Skeletal muscle tissue (tissue), 7 donors: Measurements from ENCODE around the genes CFAP43 and GSTO1.

DNA sequence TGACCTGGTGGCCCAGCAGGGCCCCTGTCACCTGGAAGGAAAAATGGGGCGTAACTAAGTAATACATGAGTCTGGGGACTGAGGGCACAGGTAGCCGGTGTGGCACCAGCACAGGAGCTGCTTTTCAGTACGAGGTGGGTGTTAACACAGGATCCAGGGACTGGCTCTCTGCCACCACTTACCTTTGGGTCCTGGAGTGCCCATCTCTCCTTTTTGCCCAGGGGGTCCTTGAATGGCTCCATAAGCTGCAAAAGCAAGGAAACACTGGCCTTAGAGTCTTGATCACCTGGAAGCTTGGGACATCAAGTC, 53.0 kb downstream of the COL17A1 start:
- PRO-cap, 3 experiments = no peak in any of the 3 experiments
- RAMPAGE, long total RNA = no peak
- RRBS, 2 experiments = no CpG with 5 or more reads among the region's 3 CpGs

DNA sequence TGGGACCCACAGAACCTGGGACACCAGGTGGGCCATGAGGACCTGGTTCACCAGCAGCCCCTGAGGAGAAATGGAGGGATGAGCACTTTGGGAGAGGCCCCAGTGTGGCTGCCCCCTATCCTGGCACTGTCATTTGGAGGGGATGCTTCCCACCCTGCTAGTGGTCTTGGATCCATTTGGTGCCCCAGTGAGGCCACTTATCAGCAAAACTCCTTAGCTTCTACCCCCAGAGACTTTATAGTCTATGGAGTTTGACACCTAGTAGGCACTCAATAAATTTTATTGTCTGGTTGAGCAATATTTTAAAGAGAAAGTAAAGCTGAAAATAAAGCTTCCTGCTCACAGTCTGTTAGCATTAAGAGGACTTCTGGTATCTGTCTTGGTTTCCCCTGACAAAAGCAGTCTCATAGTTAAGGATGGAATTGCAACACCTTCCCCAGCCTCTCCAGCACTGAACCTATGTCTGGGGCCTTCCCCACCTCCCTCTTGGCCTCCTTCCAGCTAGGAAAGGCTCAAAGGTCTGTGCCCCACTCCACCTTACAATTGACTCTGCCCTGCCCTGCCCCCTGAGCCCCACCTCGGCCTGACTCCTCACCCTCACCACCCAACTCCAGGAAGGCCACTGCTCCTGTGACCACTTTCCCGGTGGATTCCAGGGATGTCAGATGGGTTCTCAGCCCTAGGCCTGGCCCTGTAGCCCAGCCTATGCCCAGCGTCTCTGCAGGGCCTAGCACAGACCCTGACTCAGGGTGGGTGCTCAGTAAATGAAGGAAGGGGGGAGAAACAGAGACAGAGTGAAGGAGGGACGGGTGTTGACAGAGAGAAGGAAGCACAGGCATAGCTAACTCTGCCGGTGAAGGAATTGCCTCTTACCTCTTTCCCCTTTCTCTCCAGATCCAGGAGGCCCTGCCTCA, 33.3 kb downstream of the COL17A1 start:
- PRO-cap, 3 experiments = no peak in any of the 3 experiments
- RAMPAGE, long total RNA = no peak
- RRBS, 2 experiments = no CpG with 5 or more reads among the region's 5 CpGs

DNA sequence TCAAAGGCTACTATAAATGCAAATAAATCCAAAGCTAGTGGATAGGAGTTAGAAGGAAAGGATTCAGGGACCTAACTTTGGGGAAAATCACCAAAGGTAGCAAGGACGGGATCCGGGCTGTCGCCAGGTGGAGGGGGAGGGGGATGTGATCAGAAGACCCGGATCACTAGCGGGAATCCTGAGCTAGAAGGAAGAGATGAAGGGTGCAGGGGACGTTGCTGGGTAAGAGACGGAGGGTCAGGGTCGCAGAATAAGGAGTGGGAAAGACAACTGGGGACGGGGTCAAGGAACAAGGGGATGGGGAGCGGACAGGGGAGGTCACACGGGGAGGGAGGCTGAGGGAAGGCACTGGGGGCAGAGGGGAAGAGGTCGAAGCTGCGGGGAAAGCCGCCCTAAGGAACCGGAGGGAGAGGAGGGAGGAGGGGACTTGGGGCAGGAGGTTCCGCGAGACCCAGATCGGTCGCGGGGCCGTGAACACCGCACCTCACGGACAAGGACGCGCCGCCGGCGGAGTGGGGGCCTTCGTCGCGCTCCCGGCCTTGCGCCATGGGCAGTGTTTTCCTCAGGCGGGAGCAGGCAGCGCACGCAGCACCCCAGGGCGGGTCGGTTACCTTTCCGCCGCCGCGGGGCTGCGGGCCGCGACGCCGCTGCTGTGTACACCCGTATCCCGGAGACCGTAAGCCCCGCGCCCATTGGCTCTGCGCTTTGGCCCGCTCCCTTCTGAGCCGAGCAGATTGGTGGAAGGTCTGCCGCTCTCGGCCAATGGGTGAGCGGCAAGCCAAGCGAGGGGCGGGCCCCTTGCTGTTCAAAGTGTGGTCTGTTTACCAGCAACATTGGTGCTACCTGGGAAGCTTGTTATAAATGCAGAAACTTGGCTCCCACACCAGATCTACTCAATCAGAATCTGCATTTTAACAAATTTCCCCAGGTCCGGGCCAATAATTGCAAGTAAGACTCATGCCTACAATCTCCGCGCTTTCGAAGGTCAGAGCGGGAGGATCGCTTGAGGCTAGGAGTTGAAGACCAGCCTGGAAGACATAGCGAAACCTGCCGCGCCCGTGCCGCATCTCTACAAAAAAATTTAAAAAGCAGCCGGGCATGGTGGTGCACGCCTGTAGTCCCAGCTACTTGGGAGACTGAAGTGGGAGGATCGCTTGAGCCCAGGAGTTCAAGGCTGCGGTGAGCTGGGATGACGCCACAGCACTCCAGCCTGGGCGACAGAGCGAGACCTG, at the start of gene CFAP43:
Gene CFAP43 (minus strand): TSS at position 666 of the 1,232 bp plus-strand sequence.
- PRO-cap, 3 experiments = peak in 1 of 3 experiments; most common minus-strand start position 609 of the sequence (in 1)
- RAMPAGE, long total RNA = no peak
- RRBS, 2 experiments = under 1 to 5% methylated on average over 13 to 17 of the region's 78 CpGs

DNA sequence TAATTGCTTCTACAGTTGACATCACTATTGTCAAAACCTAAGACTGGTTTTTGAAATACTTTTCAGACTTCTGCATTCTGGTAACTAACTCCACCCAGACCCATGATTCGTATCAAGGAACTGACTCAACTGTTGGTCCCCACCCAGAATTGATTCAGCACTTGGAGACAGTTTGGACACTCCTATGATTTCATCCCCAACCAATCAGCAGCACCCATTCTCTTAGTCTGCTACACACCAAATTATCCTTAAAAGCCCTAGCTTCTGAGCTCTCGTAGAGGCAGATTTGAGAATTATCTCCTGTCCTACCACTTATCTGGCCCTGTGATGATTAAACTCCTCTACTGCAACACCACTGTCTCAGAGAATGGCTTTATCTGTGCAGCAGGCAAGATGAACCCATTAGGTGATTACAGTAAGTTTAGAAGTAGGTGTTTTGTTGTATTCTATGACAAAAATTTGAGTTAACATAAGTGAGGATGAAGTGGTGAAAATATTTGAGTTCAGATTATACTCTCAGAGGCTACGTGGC, 7.7 kb upstream of the GSTO1 start:
- PRO-cap, 3 experiments = no peak in any of the 3 experiments
- RAMPAGE, long total RNA = no peak
- RRBS, 2 experiments = no CpG with 5 or more reads among the region's 3 CpGs

DNA sequence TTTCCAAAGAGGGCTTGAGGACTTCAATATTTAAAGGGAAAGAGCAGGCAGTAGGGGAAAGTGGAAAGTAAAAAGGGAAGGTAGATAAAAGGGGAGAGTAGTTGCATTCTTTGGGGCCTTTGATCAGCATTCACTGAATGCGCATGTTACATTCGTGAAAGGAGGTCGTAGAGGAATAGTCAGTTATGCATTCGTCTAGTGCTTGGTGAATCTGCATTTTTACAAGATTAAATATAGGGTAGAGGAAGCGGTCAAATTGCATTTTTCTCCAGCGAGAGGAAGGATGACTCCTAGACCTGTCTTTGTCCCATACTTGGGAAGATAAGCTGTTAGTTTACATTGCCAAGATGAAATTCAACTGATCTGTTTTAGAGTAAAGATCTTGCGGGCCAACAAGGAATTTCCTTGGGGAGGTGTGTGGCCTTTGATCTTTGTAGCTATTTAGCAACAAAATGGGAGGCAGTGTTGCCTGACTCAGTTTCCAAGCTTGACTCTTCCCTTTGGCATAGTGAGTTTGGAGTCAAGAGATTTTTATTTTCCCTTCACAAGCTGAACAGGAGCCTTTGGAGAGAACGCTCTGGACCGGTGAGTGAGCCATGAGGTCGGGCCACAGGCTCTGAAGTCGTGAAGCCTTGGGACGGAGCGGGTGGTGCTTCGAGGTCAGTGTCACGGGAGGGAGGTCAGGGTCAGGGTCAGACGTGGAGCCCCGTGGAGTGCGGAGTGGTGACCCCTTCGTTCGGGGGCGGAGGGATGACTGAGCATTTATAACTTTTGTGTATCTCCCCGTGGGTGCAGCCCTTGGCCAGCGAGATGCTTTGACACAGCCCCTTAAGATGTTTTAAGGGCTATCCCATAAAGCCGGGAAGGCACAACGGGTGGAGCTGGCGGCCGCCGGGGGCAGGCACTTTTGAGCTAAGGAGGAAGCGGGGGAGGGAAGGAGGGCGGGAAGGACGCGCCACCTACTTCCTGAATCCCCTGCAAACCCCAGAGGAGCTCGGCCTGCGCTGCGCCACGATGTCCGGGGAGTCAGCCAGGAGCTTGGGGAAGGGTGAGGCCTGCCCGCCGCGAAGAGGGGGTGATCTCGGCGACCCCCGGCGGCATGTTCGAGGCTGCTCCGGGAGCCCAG, at the start of gene GSTO1:
Gene GSTO1 (plus strand): TSS at position 978 of the 1,126 bp plus-strand sequence.
- PRO-cap, 3 experiments = peak in 3 of 3 experiments; most common plus-strand start position 980 of the sequence (in 2); most common minus-strand start position 618 of the sequence (in 1)
- RAMPAGE, long total RNA = start-site peak on the plus strand centred at position 982 of the sequence, 18 bp wide, 260 and 155 reads in 2 replicates
- RRBS, 2 experiments = under 1 to 2% methylated on average over 13 of the region's 46 CpGs

DNA sequence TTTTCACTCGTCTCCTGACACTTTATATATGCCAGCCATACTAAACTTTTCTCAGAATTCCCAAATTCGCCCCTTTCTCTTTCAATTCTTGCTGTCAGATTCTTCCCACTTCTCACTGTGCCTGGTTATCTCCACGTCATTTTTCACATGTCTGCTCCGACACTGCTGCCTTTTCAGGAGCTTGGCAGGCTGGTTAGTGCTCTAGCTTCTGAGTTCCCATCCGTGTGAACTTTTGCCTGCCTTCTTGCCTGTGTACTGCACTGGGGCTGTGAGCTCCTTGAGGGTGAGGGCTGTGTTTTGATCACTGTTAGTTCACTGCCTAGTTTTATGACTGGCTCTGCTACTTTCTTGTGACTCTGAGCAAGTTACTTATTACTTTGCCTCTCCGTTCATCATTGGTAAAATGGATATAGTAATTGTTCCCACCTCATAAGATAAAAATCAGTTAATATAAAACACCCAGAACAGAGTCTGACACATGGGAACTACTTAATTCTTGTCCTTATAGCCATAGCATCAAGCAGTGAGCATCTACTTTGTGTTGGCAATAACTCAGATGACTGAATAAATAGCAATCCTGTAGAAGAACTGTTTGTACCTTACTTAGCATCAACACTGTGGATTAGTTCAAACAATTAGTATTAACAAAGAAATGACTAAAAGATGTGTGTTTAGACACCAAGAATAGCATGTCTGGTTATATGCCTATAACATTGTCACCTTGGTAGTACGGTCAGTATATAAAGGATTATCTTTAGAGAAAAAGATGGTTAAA, 5.5 kb downstream of the GSTO1 start:
- PRO-cap, 3 experiments = no peak in any of the 3 experiments
- RAMPAGE, long total RNA = no peak
- RRBS, 2 experiments = no CpG with 5 or more reads among the region's 7 CpGs

GRCh38 chr10:104327864-104328051, 10.5 kb downstream of the ITPRIP start:
- PRO-cap, 3 experiments = no peak in any of the 3 experiments
- RAMPAGE, long total RNA = no peak
- RRBS, 2 experiments = no CpG with 5 or more reads among the region's 5 CpGs

DNA sequence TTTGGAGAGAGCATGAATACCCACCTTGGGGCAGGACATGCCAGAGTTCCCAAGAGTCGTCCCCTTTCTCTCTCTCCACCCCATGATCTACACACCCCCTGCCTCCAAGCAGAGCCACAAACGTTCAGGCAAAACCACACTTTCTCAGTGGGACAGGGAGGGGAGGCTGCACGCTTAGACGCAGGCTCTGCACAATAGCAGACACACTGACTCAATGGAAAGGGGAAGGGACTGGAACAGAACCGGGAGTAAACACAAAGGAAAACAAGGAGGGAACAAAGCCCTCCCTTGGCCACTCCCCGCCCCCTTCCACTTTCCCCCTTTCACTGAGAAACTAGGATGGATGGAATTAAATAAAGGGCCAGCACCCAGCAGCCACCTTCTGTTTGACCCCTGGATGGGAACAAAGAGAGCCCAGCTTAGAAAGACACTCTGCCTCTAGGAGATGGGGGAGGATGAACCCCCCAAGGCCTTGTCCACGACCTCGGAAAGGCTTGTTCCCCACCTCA, 9.9 kb downstream of the ITPRIP start:
- PRO-cap, 3 experiments = no peak in any of the 3 experiments
- RAMPAGE, long total RNA = no peak
- RRBS, 2 experiments = no CpG with 5 or more reads among the region's 8 CpGs

GRCh38 chr10:104334781-104335306, 3.4 kb downstream of the ITPRIP start:
- PRO-cap, 3 experiments = no peak in any of the 3 experiments
- RAMPAGE, long total RNA = no peak
- RRBS, 2 experiments = no CpG with 5 or more reads among the region's 12 CpGs

DNA sequence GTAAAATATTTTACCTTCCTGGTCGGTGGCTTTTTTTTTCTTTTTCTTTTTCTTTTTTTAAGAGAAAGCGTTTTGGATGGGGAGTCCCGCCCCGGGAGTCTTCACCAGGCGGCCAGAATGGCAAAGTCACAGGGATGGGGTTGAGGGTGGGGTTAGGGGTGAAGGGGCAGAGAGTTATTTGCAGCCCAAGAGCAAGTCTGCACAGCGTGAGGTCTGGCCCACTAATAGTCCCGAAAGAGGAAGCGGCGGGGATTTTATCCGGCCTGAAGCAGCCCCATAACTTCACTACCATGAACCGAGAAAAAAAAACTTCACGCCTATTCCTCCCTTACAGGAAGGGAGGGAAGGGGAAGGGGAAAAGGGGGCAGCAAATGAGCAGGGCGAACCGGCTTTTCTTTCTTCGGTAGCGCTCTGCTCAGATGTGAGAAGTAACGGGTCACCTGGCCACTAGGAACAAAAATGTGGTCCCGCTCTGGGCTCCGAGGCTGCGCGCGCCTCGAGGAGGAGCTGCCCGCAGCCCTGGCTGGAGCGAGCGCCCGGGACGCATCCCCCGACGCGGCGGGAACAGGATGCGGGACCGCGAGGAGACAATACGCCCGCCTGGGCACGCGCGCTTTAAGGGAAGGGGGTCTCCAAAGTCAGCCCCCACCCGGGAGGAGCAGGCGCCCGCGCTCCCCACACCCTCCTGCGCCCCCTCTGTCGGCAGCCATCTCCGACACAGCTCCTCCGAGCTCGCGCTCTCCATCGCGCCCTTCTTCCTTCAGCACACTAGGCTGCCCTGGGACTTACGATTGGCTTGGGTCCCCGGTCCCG, 602 bp downstream of the ITPRIP start:
- PRO-cap, 3 experiments = peak in 3 of 3 experiments; most common plus-strand start position 320 of the sequence (in 1); most common minus-strand start position 229 of the sequence (in 2)
- RAMPAGE, long total RNA = no peak
- RRBS, 2 experiments = under 1 to 3% methylated on average over 9 to 11 of the region's 55 CpGs

DNA sequence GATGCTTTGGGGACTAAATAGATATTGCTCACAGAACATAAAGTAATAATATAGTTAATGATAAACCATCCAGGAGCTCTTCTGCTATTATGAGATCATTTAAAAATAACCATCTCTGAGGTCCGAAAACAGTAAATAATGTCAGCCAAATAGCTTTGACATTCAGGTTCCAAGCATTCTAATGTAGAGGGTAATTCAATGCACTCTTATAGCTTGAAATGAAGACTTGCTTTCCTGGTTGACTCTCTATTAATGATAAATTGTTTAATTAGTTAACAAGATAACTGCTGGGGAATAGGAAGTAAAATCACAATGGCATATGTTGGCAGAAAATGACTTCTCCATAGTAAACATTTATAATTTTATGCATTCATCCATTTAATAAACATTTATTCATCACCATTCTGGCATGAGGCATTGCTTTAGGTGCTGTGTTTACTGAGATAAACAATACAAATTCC, 875.6 kb downstream of the SORCS3 start:
- PRO-cap, 3 experiments = no peak in any of the 3 experiments
- RAMPAGE, long total RNA = no peak
- RRBS, 2 experiments = no CpG with 5 or more reads among the region's 1 CpG

GRCh38 chr10:105877750-105878261, 1236.7 kb downstream of the SORCS3 start:
- PRO-cap, 3 experiments = no peak in any of the 3 experiments
- RAMPAGE, long total RNA = no peak
- RRBS, 2 experiments = no CpG with 5 or more reads among the region's 7 CpGs

DNA sequence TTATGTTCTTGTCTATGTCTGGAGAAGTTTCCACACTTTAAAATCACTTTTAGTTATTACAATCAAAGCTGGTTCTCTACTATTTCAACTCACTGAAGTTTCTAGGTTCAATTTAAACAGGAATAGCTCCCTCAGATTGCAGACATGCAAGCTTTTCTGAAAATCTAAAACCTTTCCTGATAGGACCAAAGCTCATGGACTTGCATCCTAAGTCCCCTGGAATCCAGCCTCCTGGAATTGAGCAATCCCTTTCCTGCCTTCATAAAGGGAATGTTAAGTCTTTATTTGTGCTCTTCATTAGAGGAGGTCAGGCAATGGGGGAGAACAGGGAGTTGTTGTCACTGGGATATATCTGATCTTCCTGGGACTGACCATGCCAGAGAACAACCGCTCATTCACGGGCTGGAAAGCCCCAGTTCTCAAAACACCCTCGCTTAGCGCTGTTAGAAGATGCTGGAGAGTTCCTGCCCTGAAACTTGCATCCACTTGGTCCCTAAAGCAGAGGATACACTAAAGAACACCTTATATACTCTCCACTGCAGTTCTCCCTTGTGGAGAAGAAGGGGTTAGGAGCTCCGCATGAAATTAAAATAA, 1.5 kb downstream of the SORCS1 start:
- PRO-cap, 3 experiments = no peak in any of the 3 experiments
- RAMPAGE, long total RNA = no peak
- RRBS, 2 experiments = no CpG with 5 or more reads among the region's 5 CpGs

GRCh38 chr10:107165144-107165397, 565 bp upstream of the SORCS1 start:
- PRO-cap, 3 experiments = no peak in any of the 3 experiments
- RAMPAGE, long total RNA = no peak
- RRBS, 2 experiments = no CpG with 5 or more reads among the region's 4 CpGs

DNA sequence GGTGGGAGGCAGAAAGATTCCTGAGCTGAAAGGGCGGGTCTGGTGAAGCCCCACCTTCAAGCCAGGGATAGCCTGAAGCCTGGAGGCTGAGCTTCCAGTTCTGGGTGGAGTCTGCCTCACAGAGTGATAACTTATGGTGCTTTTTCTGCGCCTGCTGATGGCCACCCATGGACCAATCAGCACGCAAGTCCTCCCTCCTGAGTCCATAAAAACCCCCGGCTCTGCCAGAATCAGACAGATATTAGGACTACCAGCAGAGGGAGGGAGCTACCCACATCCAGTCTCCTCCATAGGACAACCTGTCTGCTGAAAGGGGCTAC, 380.5 kb upstream of the SORCS1 start:
- PRO-cap, 3 experiments = no peak in any of the 3 experiments
- RAMPAGE, long total RNA = no peak
- RRBS, 2 experiments = no CpG with 5 or more reads among the region's 4 CpGs

- PRO-cap, 3 experiments = no peak in any of the 3 experiments
- RAMPAGE, long total RNA = no peak
- RRBS, 2 experiments = no CpG with 5 or more reads among the region's 4 CpGs
These were observed 23.8 kb downstream of the XPNPEP1 start for GRCh38 chr10:109899497-109899961.

DNA sequence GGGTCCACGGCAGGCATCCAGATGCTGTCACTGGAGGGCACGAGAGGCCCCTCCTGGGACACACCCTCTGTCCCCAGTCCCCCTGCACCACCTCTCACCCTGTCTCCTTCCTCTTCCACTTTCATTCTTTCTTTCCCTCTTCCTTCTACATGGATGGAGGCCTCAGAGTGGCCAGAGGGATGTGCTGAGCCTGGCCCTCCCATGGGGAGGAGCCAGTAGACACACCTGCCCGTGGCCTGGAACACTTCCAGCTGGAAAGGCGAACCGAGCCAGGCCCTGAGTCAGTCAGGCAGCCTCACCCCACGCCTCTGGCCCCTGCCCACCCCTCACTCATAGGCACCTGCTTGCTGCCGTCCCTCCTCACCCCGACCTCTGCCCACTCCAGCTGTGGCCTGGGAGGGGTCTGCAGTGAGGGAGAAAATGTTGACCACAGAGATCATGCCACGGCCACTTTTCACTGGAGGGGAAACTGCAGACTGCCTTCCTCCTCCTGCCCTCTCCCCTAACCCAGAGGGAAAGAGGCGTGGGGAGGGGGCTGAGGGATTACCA, 55.9 kb upstream of the MXI1 start:
- PRO-cap, 3 experiments = no peak in any of the 3 experiments
- RAMPAGE, long total RNA = no peak
- RRBS, 2 experiments = no CpG with 5 or more reads among the region's 10 CpGs

DNA sequence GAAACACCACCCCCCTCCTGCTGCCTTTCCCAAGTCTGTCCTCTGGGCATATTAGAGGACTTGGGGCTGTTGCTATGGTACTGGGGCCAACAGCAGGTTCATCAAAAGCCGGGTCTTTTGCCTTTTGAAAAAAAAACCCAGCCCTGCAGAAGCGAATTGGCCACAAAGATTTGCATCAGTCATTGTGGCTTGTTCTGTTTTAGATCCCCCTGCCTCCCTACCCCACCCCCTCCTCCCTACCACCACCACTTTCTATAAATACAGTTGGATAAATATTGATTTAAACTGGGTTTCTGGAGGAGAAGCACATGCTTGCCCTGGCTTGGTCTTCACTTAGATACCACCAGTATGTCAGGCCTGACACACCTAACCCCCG, 7.0 kb downstream of the MXI1 start:
- PRO-cap, 3 experiments = no peak in any of the 3 experiments
- RAMPAGE, long total RNA = no peak
- RRBS, 2 experiments = no CpG with 5 or more reads among the region's 3 CpGs

- PRO-cap, 3 experiments = no peak in any of the 3 experiments
- RAMPAGE, long total RNA = no peak
- RRBS, 2 experiments = no CpG with 5 or more reads among the region's 8 CpGs
These were observed 9.6 kb downstream of the MXI1 start for GRCh38 chr10:110216831-110217478.

DNA sequence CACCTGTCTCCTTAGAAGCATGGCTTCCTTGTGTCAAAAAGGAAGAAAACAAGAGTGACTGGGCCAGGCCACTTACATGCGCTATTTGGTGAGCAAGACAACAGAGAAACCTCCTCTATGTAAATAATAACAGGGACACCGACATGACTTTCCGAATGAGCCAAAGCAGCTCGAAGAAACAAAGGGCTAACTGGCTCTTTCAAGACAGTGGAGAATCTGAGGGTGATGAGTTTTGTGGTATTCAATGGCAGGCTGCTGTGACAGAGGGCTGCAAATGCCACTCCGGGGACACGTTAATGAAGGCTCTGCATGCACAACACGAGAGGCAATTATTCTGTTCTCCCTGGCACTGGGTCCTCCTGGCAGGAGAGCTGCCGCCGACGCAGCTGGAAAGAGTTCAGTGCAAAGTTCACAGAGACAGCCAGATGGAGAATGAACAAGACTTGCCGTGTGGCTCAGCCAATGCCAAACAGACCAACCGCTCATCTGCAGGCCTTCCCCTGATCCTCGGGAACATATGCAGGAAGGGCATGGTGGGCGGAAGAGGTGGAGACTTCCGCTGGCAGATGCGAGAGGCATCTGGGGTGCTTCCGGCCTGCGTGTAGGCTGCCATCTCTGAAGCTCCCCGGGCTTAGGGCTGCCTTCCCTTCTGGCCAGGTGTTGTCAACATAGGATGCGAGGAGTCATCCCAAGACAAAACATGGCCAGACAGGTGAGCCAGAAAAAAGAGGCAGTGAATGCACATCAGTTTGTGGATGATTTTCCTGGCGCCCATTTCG, 59.1 kb upstream of the SMNDC1 start:
- PRO-cap, 3 experiments = no peak in any of the 3 experiments
- RAMPAGE, long total RNA = no peak
- RRBS, 2 experiments = 25 to 30% methylated on average over 2 of the region's 22 CpGs